Pulmonary artery (tissue), 1 donor: ENCODE measurements around the gene SH3GLB2.

- PRO-cap, result no peak
Measured at GRCh38 chr9:128550083-128550609, 2.2 kb upstream of the SPTAN1 start.

- PRO-cap, result no peak
Measured at GRCh38 chr9:128566636-128567171, 14.3 kb downstream of the SPTAN1 start.

GRCh38 chr9:128594127-128594396 is 41.7 kb downstream of the SPTAN1 start:
- PRO-cap, result no peak

DNA sequence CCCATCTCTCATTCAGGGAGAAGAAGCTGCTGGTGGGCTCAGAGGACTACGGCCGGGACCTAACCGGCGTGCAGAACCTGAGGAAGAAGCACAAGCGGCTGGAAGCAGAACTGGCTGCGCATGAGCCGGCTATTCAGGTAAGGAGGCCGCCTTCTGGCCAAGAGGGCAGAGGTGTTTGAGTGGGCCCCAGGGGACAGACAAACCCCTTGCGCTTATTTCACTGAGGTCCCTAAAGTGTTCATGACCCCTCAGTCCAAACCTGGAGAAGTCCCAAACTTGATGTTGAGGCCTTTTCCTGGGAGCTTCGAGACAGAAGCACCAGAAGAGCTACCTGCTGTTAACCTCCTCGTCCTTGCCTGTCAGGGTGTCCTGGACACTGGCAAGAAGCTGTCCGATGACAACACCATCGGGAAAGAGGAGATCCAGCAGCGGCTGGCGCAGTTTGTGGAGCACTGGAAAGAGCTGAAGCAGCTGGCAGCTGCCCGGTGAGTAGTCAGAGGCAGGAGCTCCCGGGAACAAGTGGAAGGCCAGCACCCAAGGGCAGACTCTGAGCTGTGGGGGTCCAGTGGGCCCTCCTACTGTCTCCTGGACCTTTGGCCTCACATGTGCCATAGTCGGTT is 38.9 kb downstream of the DYNC2I2 start:
- PRO-cap, result no peak

DNA sequence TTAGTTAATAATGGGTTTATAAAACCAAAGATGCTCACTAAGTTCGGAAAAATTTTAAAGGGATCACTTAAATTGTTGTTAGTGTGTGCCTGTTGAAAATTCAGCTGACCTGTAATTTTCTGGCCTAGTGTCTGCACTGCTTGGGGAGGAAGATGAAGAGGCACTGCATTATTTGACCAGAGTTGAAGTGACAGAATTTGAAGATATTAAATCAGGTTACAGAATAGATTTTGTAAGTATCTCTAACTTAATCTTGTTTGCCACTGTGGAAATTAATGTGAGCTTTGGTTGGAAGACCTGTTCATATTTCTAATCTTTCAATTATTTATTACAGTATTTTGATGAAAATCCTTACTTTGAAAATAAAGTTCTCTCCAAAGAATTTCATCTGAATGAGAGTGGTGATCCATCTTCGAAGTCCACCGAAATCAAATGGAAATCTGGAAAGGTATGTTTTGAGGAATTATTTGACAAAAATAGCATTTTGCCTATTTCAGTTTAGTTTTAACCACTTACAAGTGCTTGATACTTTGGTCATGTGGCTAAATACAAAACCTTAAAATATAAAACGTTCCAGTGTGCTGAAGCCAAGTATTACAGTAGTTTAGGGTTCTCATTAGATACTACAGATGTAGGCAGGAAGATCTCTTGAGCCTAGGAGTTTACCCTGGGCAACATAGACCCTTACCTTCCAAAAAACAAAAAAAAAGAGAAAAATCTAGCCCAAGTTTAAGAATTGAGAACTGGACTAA is 3.7 kb downstream of the SET start:
- PRO-cap, result no peak

- PRO-cap, result no peak
Measured at GRCh38 chr9:128722589-128723390, 1.1 kb downstream of the ZDHHC12 start.

DNA sequence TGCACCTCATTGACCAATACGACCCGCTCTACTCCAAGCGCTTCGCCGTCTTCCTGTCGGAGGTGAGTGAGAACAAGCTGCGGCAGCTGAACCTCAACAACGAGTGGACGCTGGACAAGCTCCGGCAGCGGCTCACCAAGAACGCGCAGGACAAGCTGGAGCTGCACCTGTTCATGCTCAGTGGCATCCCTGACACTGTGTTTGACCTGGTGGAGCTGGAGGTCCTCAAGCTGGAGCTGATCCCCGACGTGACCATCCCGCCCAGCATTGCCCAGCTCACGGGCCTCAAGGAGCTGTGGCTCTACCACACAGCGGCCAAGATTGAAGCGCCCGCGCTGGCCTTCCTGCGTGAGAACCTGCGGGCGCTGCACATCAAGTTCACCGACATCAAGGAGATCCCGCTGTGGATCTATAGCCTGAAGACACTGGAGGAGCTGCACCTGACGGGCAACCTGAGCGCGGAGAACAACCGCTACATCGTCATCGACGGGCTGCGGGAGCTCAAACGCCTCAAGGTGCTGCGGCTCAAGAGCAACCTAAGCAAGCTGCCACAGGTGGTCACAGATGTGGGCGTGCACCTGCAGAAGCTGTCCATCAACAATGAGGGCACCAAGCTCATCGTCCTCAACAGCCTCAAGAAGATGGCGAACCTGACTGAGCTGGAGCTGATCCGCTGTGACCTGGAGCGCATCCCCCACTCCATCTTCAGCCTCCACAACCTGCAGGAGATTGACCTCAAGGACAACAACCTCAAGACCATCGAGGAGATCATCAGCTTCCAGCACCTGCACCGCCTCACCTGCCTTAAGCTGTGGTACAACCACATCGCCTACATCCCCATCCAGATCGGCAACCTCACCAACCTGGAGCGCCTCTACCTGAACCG is 12.2 kb upstream of the PHYHD1 start:
- PRO-cap, result no peak

GRCh38 chr9:129021139-129021524 is 7.0 kb downstream of the SH3GLB2 start:
- PRO-cap, result no peak

- PRO-cap, result unidirectional peak, minus-strand start at chr9:129028242; bidirectional peak, plus-strand start at chr9:129028554, minus-strand start at chr9:129028311
Measured at GRCh38 chr9:129027399-129028440, at the start of gene SH3GLB2. SH3GLB2 (minus strand) TSS chr9:129028331.

DNA sequence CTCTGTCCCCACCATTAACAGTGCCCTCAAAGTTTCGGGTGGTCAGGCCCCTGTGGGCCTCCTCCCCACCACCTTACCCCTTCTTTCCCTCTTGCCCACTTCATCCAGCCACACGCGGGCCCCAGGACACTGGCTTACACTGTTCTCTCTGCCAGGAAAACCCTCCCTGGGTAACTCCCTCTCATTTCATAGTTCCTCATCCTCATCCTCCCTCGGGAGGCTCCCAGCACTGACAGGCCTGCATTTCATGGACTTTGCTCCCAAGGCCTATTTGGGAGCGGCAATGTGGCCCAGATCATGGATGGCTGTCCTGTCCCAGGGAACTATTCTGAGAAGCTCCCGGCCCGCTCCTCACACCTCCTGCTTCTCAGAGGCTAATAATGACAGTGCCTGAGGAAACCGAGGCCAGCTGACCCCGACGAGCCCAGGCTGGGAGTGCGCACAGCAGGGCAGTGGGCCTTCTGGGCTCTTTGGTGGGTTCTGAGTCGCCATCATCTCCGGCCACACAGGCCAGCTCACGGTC is 2.3 kb upstream of the DOLPP1 start:
- PRO-cap, result no peak

DNA sequence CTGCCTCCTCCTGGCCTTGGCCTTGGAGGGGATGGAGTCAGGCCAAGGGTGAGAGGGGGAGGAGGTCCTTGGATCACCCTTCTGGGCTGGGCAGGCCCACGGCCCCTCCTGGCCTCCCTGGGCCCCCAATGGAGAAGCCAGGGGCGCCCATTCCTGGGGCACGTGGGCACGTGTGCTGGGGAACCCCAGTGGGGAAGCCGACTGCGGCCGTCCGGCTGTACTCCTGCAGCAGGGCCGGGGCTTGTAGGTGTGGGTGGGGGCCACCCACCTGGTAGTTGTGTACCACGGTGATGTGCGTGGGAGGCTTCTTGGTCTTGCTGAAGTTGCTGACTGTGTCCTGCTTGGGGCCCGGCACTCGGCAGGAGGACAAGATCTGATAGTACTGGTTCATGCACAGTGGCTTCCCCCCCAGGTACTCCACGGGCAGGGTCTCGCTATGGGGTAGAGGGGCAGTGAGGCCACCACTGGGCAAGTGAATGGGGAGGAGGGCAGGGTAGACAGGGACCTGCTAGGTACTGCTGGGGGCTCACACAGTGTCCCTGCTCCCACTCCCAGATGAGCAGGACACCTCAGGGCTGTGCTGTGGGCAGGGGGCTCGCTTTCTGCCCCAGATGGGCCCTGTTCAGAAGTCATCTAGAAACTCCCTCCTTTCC is 8.3 kb downstream of the CRAT start:
- PRO-cap, result no peak

GRCh38 chr9:129138544-129138997 is 27.4 kb downstream of the PTPA start:
- PRO-cap, result bidirectional peak, plus-strand start at chr9:129138837, minus-strand start at chr9:129138763

- PRO-cap, result bidirectional peak, plus-strand start at chr9:129139390, minus-strand start at chr9:129139079
Measured at GRCh38 chr9:129138998-129139179, 27.7 kb downstream of the PTPA start.

DNA sequence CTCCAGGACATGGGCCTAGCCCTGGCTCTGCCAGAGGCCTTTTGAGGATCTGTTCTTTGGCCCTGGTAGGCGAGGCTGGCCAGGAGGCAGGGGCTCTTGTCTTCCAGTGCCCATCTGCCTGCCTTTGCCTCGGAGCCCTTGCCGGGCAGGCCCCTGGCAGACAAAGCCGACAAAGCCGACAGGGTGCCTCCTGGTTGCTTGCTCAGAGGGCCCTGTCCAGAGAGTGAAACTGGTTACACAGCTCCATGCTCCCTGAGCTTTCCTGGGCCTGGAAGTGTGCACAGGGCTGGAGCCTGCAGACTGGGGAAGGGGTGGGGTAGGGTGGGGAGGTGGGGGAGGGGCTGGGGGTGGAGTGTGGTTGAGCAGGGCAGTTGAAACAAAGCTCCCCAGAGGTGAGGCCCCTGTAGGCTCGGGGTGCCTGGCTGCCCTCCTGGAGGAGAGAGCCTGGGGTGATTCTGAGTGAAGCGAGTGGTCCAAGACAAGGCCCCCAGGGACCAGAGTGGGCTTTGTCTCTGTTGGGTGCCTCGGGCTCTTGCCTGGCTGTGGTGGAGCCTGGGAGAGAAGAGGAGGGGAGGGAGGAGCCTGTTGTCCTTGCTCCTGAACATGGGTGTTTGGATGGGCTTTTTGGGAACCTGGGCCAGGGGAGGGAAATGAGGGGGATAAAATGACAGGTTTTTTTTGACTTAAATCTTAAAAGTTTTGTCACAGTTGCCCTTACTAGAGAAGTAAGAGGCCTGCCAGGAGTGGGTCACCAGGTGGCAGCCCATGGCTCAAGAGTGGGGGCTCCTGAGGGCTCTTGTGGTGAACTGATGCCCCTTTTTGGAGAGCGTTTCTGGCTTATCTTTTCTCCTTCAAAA is 29.5 kb downstream of the PTPA start:
- PRO-cap, result no peak

GRCh38 chr9:129142878-129143983 is 32.0 kb downstream of the PTPA start:
- PRO-cap, result bidirectional peak, plus-strand start at chr9:129143304, minus-strand start at chr9:129143171

DNA sequence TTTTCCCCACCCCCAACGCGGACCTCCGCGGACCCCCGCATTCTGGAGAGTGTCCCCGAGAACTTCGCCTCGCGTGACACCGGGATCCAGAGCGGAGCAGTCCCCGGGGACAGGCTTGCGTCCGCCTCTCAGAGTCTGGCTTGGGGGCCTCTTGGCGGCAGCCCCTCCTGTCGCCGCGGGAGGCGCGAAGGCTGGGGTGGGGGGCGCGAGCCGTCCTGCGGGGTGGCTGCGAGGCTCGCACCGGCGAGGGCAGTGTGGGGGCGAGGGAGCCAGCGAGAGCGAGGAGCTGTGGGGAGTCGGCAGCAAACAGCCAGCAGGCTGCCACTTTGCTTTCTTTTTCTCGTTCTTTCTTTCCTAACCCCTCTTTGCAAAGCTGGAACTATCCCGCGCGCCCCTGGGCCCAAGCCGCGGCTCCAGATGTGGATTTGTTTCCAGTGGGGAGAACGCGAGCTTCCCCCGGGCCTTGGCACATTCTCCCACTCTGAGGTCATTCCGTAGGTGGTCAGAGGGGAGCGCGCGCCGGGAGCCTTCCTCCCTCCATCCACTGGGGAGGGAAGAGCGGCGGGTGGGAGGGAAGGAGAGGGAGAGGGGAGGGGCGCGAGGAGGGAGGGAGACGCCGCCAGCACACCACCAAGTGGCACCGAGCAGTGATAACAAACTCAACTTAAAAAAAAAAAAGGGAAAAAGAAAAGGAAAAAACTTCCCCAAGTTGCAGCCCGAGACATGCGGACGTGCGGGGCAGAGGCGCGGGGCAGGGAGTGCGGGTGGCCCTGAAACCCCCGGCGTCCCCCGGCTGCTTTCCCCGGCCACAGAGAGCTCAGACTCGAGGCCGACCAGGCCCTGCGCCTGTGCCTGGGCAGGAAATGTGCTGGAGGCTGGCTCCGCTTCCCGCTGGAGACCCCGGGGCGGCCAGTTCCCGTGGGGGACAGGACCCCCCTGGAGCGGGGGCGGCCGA is 3.4 kb downstream of the IER5L start:
- PRO-cap, result bidirectional peak, plus-strand start at position 497 of the sequence, minus-strand start at position 546 of the sequence

- PRO-cap, result bidirectional peak, plus-strand start at chr9:129176363, minus-strand start at chr9:129175959
Measured at GRCh38 chr9:129175595-129176606, 2.2 kb downstream of the IER5L start.

- PRO-cap, result no peak
Measured at GRCh38 chr9:129337496-129338064, 159.5 kb upstream of the IER5L start.

DNA sequence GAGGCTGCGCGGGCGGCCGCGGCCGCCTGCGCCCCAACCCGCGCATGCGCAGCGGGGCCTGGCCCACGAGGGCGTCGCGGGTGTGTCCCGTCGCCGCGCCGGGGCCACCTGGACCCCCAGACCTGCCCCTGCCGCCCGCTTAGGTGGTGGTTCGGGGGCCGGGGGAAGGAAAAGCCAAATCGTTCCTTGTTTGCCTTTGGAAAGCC is 207.1 kb downstream of the C9orf50 start:
- PRO-cap, result bidirectional peak, plus-strand start at position 54 of the sequence, minus-strand start outside the sequence

DNA sequence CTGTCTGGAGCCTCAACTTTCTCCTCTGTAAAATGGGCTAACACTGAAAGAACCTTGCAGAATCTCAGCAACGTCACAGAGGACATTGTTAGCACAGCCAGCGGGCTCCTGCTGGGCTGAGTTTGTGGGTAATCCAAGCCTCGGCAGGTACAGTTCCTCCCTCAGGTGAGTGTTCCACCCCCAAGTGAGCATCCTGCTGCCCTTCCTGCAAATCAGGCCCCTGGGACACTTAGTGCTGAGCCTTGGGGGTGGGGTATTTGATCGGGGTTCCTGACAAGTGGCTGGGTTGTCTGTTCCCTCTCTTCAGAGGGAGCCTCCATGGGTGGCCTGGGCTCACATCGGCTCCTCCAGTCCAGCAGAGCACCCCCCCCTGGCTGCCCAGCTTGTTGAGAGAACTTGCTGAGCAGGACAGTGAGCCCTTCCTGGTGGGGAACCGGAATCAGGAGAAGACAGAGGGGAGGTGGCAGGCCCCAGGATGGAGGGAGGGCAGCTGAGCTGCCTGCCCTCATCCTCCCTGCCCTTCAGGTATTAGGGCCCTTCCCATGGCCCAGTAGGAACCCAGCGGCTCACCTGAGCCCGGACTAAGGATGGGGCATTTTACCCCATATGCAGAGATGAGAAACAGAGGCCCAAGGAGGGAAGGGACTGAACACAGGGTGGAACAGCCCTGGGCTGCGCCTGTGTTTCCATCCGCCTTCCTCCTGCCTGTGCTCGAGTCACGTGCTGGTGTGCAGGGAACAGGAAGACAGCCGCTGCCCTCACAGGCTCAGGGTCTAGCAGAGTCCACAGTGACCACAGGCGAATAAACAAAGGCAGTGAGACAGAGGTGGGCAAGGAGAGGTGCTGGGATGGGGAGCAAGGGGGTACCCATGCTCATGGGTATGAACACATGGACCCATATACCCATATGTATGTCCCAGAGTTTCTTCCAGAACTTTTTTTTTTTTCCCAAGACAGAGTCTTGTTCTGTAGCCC is 129.7 kb downstream of the C9orf50 start:
- PRO-cap, result bidirectional peak, plus-strand start at position 769 of the sequence, minus-strand start at position 703 of the sequence